H4 (cell line): ENCODE measurements around a stretch of chr7.

- RAMPAGE, long total RNA: no peak
Observed at GRCh38 chr7:129427516-129427989, 6.7 kb upstream of the STRIP2 start.

- RAMPAGE, long total RNA: no peak
Observed at GRCh38 chr7:129554068-129554547, 51.8 kb downstream of the SMKR1 start.

DNA sequence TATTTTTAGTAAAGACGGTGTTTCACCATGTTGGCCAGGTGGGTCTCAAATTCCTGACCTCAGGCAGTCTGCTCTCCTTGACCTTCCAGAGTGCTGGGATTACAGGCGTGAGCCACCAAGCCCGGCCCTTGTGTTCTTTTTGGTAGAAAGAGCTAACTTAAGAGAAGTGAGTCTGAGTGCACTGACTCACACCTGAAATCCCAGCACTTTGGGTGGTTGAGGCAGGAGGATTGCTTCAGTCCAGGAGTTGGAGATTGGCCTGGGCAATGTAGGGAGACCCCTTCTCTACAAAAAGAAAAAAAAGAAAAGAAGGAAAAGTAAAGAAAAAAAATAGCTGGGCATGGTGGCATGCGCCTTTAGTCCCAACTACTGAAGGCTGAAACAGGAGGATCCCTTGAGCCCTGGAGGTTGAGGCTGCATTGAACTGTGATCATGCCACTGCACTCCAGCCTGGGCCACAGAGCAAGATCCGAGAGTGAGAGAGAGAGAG is 94.0 kb downstream of the NRF1 start:
- RAMPAGE, long total RNA: no peak

DNA sequence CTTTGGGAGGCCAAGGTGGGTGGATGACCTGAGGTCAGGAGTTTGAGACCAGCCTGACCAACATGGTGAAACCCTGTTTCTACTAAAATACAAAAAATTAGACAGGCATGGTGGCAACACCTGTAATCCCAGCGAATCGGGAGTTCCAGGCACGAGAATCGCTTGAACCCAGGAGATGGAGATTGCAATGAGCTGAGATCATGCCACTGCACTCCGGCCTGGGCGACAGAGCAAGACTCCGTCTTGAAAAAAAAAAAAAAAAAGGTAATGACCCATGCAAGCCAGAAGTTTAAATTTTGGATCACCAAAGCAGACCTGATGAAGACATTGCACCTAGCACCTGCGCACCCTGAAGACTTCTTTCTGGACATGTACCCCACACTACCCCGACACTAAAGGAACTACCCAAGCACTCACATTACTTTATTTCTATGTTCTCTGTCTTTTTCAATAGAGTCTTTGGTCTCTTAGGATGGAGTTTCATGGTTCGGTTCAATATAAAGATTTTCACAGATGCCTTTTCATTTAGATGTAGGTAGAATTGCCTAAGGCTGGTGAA is 119.6 kb downstream of the NRF1 start:
- RAMPAGE, long total RNA: no peak

DNA sequence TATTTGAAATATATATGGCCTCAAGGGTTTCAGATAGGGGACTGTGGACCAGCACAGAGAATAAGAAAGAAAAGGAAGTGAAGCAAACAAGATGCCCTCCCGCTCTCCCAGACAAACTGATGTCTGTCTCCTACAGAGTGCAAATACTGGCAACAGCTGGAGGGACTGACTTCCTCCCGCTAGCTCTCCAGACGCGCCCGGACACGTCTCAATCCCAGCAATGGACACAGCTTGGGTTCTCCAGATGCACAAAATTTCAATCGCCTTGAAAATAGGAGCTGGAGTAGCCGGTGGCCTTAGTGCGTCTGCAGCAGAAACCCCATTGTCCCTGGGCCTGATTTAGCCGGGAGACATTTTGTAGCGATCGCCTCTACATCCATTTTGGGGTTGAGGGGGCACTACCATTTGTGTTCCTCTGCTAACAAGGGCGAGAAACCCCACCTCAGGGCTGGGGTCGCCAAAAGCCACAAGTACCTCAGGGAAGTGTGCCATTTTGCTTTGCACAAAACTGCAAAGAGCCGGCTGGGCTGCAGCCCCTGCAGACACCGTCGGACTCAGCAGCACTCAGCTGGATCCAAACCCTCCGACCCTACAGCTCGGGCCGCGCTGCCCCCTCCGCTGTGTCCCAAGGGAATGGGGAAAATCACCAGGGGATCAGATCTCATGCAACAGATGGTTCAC is 5.8 kb downstream of the CPA2 start:
- RAMPAGE, long total RNA: no peak

DNA sequence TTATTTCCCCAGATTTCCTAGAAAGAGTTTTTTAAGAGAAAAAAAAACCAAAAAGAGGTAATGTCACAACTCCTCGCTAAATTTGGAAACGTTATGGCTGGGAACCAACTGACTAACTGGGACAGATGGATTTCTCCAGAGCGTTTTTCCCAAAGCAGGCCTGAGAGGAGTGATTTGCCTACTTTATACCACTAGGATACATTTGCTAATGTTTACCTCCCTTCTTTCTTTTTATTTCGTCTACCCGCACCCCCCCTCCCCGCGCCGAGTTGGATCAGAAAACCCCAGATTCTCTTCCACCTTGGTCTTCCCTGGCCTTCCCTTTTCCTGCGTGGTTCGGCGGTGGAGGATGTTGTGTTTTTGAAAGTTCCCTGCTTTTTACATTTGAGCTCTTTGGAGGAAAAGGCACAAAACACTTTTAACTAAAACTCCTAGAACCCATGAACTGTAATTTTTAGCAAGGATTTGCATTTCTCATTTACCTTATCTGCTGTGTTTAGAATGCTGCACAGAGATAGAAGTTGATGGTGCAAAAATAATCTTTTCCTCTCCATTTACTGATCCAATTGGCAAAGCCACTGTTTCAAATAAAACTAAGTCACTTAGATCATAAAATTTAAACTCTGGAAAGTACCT is 7.4 kb downstream of the CPA2 start:
- RAMPAGE, long total RNA: no peak

GRCh38 chr7:130421519-130422041 is 19.2 kb downstream of the CEP41 start:
- RAMPAGE, long total RNA: no peak

GRCh38 chr7:130513961-130514987 is 22.4 kb downstream of the MEST start:
- RAMPAGE, long total RNA: no peak

- RAMPAGE, long total RNA: no peak
Observed at GRCh38 chr7:130529861-130530815, 38.3 kb downstream of the MEST start.

DNA sequence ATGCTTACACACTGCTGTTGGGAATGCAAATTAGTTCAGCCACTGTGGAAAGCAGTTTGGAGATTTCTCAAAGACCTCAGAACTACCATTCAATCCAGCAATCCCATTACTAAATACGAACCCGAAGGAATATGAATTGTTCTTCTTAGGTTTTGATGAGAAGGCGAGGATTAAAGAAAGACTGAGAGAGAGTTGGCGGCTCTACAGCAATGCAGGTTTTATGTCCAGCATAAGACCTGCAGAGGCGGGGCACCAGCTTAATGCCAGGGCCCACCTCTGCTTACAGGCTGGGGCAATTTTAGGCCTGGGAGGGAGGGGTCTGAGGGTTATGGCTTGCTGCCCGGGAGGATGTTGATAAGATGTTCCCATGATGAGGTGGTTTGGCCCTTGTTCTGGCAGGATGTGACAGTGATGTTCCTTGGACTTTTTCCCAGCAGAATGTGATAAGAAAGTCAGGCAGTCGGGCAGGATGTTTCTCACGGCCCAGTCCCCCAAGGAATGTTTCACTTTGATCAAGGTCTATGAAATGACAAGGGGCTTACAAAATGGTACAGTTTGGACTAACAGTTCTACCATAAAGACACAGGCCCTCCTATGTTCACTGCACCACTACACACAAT is 74.6 kb downstream of the MEST start:
- RAMPAGE, long total RNA: no peak

GRCh38 chr7:130577024-130577498 is 85.2 kb downstream of the MEST start:
- RAMPAGE, long total RNA: no peak

DNA sequence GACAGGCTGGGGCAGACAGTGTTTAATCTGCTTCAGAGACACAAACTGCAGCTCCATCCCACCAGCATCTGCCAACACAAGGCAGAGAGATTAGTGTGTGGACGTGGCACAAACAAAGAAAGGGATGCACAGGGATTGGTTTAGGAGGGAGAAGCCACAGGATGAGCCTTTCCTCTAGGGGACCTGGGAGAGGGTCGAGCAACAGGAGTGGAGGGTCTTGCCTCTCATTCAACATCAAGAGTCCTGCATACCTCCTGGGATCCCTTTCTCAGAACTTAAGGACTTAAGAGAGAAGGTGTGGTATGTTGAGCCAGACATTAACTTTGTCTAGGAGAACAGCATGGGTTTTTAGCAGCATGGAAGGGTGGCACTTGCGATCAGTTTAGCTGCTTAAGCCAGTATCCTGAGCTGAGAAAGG is 132.6 kb upstream of the KLF14 start:
- RAMPAGE, long total RNA: no peak

DNA sequence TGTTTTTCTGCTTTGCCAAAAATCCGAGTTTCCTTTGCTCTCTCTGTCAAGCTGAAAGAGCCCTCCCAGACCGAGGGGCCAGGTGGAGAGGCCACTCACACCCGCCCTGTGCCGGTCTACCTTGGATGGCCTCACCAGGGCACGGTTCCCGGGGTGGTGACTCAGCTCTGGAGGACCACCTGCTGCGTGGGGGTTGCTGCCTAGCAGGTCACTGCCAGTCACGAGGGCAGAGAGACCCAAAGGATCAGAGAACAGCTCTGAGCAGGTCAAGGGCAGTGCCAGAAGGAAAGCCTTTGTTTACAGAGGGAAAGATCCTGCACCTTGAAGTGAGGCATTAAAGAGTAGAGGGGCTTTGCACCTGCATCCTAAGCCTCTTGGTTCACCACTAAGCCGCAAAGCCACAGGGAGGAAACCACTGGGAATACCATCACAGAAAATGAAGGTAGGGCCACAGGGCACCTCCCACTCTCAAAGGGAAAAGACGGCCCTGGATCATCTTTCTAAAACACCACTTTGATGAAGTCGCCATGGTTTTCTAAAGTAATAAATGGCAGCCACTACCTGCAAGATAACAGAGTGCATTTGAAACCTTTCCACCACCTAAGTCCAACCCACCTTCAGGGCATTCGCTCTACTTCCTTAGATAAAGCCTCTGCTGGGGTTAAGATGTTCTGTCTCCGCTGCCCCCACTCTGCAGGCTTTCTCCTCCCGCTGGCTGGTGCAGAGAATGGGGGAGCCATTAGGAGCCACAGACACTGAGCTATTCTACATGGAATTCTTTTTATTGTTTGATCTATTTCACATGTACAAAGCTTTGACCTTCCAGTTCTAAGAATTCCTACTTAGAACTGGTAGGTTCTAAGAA is 160.4 kb upstream of the KLF14 start:
- RAMPAGE, long total RNA: no peak

- RAMPAGE, long total RNA: no peak
Observed at GRCh38 chr7:130917737-130918664, 184.0 kb upstream of the KLF14 start.

GRCh38 chr7:130935433-130936199 is 201.6 kb upstream of the KLF14 start:
- RAMPAGE, long total RNA: no peak

GRCh38 chr7:130948374-130948758 is 214.4 kb upstream of the KLF14 start:
- RAMPAGE, long total RNA: no peak

- RAMPAGE, long total RNA: no peak
Observed at GRCh38 chr7:130972378-130972810, 238.4 kb upstream of the KLF14 start.

GRCh38 chr7:130989608-130989930 is 255.6 kb upstream of the KLF14 start:
- RAMPAGE, long total RNA: no peak

DNA sequence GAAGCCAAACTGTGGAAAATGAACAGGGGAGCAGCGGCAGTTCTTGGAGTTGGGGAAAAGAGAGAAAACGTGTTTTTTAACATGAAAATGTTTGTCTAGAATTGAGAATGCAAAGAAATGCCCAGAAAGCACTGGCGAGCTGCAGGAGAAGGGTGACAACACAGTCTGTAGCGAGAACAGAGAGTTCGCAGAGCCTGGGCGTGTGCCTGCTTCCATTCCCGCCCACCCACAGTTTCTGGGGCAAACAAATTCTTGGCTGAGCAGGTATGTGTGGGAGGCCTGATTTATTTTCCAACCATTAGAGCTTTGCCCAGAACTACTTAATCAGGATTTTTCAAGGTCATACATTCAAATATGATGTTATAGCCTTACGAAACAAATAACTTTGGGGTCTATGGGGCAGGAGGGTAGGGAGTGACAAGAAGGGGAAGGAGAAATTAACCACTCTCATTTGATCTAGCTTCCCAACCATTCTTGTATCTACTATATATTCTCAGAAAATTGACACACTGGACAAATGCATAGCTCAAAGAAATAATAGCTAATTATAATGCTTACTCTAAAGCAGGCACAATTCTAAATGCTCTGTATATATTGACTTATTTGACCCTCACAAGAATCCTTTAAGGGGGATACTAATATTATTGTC is 260.8 kb upstream of the KLF14 start:
- RAMPAGE, long total RNA: no peak

DNA sequence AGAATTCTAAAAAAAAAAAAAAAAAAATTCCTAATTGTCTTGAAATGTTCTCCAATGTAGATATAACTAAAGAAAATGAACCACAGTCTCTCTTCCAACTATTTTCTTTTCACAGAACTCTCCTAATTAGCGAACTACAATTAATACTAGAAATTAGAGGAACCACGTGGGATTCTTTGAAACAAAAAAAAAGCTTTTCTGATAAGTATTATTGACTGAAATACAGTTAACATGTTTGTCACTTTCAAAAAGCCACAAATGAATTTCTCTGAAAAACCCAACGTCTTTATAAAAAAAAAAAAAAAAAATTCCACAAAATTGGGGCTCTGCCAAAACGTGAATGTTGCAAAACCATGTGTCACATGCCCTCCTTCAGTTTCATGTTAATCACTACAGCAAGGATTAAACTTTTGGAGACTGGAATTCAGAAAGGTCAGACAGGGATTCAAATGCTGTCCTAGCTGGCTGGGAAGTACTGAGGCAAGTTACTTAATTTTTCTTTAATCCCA is 277.9 kb upstream of the KLF14 start:
- RAMPAGE, long total RNA: no peak